T47D (cell line): Measurements from ENCODE around the genes UBE2E1 and RARB.

- RRBS = no CpG with 5 or more reads among the region's 2 CpGs
Observed at GRCh38 chr3:21705742-21706022, 45.3 kb downstream of the ZNF385D start.

- RRBS = no CpG with 5 or more reads among the region's 5 CpGs
Observed at GRCh38 chr3:21795209-21795740, 44.3 kb upstream of the ZNF385D start.

DNA sequence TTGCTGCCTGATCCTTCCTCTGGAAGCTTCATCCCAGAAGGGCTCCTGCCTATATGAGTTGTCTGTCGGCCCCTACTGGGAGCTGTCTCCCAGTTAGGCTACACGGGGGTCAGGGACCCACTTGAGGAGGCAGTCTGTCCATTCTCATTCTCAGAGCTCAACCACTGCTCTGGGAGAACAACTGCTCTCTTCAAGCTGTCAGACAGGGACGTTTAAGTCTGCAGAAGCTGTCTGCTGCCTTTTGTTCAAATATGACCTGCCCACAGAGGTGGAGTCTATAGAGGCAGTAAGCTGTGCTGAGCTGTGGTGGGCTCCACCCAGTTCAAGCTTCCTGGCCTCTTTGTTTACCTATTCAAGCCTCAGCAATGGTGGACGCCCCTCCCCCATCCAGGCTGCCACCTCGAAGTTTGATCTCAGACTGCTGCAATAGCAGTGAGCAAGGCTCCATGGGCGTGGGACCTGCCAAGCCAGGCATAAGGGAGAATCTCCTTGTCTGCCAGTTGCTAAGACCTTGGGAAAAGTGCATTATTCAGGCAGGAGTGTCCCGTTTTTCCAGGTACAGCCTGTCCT lies 167.3 kb upstream of the UBE2E2 start:
- RRBS = no CpG with 5 or more reads among the region's 7 CpGs

DNA sequence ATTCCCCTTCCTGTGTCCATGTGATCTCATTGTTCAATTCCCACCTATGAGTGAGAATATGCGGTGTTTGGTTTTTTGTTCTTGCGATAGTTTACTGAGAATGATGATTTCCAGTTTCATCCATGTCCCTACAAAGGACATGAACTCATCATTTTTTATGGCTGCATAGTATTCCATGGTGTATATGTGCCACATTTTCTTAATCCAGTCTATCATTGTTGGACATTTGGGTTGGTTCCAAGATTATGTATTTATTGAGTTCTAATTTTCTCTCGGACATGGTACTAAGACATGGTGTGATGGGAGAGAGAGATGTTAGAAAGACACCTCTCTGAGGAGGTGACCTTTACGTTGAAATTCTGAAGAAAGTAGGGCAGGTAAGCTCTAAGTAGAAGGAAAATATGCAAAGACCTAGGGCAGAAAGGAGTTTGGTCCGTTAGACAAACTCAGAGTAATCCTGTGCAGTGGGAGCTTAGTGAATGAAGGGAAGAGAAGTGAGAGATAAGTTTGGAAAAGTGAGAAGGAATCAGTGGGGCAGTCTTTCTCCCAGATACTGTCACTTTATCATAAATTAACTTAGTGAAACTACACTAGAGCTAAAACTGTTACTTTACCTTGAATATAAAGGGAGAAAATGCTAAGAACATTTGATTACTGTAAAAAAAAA lies 176.4 kb downstream of the UBE2E2 start:
- RRBS = no CpG with 5 or more reads among the region's 5 CpGs

- RRBS = no CpG with 5 or more reads among the region's 4 CpGs
Observed at GRCh38 chr3:23653680-23654112, 152.1 kb upstream of the UBE2E1 start.

DNA sequence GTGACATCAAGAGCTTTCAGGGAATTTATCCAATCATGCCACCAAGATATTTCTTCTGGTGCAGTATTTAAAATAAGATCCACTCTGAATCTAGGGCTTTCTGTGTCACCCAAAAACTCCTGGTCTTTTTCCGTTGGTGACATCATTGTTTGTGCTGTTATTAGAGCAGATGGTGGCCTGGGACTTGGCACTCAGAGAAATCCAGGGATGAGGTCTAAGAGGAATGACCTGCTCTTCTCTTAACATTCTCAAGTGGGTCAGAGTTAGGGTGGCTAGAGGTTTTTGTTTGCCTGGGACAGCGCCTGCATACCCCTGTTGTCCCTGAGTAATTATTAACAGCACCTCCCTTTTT lies 56.9 kb upstream of the UBE2E1 start:
- RRBS = no CpG with 5 or more reads among the region's 2 CpGs

DNA sequence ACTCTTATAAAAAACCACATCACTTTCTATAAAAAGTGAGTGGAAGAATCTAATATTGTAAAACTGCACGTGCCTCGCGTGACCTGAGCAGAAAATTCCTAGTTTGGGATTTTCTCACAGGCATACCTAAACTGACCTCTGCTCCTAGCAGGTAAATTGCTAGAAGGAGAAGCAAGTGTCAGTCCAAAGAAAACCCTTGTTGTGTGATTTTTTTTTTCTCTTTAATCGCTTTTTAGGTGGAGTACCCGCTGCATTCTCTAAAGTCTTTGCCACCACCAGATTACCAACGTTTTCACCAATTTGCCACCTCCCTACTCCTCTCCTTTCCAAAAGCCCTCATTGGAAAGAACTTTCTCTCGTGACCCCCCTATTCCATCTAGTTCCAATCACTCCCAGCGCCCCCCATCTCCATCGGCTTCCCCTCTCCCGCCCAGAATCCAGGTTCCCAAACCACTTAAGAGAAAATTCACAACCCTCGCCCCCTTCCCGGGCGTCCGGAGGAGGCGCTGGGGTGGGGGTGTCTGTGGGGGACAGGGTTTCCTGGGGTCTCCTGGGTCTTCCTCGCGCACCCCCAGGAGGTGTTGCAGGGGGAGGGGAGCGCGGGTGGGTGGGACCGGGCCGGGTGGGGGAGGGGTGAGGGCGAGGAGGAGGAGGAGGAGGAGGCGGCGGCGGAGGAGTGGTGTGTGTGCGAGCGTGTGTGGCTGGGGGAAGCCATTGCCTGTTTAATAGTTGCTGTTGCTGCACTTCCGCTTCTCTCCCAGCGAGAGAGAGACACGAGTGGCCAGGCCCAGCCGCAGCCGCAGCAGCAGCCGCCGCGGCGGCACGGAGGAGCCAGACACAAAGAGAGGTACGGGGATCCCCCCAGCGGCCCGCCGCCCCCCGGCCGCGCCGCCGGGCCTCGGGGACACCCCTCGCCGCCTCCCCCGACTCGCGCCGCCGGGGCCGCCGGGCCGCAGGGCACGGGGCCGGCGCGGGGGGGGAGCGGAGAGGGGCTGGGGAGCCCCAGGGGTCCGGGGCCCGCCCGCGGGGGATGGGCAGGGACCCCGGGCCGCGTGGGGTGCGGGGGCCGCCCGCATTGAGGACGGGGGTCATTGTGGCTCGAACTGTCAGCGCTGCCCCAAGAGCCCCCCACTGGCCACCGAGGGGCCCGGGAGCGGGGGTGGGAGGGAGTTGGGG lies at the start of gene UBE2E1:
UBE2E1 (plus strand) TSS at position 714 of the 1,176 bp plus-strand sequence.
- RRBS = 2% methylated on average over 23 of the region's 78 CpGs

GRCh38 chr3:23811293-23811832 lies 5.6 kb downstream of the UBE2E1 start:
- RRBS = no CpG with 5 or more reads among the region's 8 CpGs

- RRBS = no CpG with 5 or more reads among the region's 2 CpGs
Observed at GRCh38 chr3:24467139-24467520, 27.5 kb downstream of the THRB start.

DNA sequence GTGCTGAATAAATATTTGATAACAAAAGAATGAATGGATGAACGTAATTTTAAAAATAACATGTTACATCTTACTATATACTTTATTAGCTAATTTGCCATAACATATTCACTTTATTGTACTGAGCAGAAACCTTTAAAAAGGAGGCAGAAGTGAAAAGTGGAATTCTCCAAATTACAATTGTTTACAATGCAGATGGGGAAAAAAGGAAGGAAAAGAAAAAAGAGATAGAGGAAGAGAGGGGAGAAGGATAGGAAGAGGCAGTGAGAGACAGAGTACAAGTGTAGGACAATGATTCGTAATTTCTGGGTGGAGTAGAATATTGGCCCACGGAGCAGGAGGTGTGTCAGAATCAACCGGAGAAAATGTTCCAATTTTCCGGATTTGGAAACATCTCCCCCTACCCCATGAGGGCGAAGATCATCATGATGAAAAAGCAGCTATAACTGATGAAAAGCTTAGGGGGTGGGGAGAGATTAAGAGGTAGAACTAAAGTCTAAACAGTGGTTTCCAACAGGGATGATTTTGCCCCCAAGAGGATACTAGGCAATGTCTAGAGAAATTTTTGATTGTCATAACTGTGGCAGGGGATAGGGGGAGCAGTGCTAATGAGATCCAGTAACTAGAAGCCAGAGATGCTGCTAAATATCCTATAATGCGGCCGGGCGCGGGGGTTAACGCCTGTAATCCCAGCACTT lies 16.1 kb downstream of the THRB start:
- RRBS = no CpG with 5 or more reads among the region's 11 CpGs

DNA sequence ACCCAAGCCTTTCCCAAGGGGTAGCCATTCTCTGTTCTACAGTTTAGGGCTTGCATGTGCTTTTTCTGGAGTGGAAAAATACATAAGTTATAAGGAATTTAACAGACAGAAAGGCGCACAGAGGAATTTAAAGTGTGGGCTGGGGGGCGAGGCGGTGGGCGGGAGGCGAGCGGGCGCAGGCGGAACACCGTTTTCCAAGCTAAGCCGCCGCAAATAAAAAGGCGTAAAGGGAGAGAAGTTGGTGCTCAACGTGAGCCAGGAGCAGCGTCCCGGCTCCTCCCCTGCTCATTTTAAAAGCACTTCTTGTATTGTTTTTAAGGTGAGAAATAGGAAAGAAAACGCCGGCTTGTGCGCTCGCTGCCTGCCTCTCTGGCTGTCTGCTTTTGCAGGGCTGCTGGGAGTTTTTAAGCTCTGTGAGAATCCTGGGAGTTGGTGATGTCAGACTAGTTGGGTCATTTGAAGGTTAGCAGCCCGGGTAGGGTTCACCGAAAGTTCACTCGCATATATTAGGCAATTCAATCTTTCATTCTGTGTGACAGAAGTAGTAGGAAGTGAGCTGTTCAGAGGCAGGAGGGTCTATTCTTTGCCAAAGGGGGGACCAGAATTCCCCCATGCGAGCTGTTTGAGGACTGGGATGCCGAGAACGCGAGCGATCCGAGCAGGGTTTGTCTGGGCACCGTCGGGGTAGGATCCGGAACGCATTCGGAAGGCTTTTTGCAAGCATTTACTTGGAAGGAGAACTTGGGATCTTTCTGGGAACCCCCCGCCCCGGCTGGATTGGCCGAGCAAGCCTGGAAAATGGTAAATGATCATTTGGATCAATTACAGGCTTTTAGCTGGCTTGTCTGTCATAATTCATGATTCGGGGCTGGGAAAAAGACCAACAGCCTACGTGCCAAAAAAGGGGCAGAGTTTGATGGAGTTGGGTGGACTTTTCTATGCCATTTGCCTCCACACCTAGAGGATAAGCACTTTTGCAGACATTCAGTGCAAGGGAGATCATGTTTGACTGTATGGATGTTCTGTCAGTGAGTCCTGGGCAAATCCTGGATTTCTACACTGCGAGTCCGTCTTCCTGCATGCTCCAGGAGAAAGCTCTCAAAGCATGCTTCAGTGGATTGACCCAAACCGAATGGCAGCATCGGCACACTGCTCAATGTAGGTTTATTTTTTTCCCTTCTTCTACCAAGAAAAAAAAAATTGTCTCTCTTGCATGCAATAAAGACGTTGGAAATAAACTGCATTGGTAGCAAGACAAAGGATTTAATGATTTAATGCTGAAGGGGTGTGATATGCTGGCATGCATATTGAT lies at the start of gene RARB:
RARB (plus strand) TSS at position 533 of the 1,312 bp plus-strand sequence.
- RRBS = 7% methylated on average over 9 of the region's 43 CpGs

DNA sequence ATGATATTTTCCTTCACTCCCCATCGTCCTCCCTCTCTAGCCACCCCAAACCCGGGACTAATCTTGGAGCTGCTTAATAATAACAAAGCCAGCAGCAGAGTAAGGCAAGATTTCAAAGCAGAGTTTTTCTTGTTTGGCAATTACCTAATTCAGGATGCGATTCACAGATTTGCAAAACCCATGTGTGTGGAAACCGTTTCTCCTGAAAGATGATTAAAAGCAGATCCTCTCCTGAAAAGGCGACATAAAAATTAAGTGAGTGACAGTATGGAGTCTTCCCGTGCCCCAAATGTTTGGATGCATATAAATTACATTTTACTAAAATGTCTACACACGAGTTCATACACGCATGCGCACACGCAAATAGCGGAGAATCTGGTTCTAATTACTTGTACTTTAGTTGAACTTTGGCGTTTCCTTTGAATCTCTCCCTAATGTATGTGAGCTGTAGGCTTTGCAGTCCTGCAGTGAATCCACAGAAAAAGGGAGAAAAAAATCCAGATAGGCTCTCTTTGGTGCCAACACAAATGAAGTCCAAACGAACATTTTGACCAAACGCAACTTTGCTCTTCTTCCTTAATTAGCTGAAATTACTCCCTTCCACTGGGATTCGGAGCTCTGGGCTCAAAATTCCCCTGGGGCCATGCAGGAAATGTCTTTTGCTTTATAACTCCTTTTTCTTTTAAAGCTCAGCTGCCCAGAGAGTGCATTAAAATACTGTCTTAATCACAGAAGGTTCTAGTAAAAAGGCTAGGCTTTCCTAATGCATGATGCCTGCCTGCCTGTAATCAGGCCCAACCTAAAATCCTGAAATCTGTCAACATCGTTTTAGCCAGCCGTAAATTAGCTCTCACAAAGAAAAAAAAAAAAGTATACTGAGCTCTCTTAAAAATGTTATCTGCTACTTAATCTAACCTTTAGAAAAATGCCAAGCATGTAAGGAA lies 26.0 kb downstream of the RARB start:
- RRBS = 16% methylated on average over 2 of the region's 17 CpGs

DNA sequence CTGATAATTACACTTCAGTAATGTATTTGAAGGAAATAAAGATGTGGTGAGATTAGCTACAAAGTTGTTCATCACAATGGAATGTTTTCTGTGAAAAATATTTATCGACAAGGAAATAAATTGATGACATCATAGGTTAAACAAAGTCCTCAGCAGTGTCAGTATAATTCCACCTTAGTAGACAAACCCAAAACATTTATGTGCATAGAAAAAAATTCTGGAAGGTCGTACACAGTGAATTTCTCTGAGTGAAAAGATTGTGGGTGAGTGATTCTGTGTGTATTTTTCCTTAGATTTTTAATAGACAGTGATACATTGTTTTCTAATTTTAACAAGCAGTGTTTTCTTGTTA lies 30.0 kb downstream of the RARB start:
- RRBS = no CpG with 5 or more reads among the region's 2 CpGs

- RRBS = no CpG with 5 or more reads among the region's 8 CpGs
Observed at GRCh38 chr3:25568450-25568989, 96.2 kb downstream of the TOP2B start.

GRCh38 chr3:25592143-25592986 lies 72.3 kb downstream of the TOP2B start:
- RRBS = no CpG with 5 or more reads among the region's 5 CpGs

DNA sequence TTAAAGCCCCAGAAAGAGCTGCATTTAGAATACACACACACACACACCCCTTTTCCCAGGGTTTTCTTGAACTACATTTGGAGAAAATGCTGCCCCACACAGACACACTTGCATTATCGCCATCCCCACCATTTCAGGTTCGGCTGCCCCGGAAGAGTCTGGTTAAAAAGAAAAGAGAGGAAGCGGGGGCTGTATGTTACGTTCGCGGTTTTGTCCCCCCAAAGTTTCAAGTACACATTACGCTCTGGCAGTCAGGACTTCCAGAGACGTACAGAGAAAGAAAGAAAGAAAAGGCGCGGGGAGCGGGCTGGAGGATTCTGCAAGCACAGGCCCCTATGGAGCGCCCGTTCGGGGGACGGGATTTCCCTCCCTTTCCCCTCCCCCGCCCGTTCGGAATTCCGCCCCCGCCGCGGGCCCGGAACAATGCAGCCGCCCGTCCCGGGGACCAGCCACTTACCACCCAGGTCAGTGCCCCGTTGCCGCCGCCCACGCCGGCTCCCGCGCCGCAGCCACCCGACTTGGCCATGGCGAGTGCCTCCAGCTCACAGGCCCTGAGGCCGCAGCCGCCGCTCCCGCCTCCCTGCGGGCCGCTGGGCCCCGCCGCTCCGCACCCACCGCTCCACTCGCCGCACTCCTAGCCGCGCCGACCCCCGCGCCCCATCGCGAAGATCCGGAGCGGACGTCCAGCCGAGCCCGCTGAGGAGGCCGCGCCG lies 779 bp downstream of the TOP2B start:
- RRBS = 1% methylated on average over 14 of the region's 64 CpGs

DNA sequence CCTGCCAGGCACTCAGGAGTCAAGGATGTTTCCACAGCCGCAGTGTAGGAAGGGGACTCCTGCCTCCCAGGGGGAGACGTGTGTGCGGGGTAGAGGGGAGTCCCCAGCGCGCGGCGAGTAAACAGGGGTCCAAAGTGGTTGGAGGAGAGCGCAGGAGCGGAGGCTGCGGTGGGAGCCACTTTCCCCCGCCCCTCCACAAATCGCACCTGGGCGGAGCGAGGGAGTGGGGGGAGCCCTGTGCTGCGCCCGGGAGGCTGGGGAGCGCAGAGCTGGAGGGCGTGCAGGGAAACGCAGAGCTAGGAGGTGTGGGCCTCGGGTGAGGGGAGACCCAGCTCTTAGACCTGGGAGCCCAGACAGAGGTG lies 1.8 kb downstream of the LRRC3B start:
- RRBS = no CpG with 5 or more reads among the region's 20 CpGs

DNA sequence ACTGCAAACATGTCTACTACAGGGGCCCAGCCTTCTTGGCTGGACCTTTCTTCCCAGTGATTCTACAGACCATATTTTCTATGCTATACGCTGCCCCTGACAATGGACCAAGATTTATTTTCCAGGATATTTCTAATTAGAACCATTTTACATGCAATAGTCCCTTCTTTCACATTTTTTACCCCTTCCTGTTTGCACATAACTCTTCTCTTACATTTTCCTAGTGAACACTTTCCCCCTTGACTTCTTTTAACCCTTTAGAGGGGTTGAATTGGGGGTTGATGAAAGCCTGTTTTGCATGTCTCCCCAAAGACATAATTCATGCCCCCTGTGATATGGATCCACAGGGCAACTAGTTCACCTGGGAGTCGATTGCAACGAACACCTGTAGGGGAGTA lies 342.1 kb downstream of the NEK10 start:
- RRBS = no CpG with 5 or more reads among the region's 3 CpGs

GRCh38 chr3:27535523-27535722 lies 51.2 kb upstream of the SLC4A7 start:
- RRBS = no CpG with 5 or more reads among the region's 1 CpG

DNA sequence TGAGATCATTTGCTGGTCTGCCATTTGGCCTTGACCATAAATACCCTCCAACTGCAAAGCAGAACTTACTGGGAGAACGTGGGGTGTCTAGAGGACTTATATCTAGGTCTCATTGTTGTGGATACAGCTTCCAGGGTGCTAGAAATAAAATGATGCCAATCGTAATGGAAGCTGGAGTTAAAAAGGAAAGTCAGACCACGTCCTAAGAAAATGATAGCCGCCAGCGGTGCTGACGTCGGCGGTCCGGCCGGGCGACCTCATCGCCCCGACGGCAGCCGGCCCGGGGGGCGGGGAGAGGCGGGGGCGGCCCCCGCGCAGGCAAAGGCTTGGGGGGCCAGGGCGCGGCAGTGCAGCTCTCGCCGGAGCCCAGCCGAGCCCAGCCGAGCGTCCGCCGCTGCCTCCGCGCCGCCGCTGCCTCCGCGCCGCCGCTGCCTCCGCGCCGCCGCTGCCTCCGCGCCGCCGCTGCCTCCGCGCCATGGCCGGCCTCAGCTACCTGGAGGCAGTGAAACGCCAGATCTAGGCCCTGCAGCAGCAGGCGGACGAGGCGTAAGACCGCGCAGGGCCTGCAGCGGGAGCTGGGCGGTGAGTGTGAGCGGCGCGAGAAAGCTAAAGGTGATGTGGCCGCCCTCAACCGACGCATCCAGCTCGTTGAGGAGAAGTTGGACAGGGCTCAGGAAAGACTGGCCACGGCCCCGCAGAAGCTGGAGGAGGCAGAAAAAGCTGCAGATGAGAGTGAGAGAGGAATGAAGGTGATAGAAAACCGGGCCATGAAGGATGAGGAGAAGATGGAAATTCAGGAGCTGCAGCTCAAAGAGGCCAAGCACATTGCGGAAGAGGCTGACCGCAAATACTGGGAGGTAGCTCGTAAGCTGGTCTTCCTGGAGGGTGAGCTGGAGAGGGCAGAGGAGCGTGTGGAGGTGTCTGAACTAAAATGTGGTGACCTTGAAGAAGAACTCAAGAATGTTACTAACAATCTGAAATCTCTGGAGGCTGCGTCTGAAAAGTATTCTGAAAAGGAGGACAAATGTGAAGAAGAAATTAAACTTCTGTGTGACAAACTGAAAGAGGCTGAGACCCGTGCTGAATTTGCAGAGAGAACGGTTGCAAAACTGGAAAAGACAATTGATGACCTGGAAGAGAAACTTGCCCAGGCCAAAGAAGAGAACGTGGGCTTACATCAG lies 89.2 kb downstream of the EOMES start:
- RRBS = 56% methylated on average over 4 of the region's 75 CpGs